Bronchus (tissue), 1 donor: ENCODE results near the genes JKAMP, PPM1A, C14orf39 and SIX1.

DNA sequence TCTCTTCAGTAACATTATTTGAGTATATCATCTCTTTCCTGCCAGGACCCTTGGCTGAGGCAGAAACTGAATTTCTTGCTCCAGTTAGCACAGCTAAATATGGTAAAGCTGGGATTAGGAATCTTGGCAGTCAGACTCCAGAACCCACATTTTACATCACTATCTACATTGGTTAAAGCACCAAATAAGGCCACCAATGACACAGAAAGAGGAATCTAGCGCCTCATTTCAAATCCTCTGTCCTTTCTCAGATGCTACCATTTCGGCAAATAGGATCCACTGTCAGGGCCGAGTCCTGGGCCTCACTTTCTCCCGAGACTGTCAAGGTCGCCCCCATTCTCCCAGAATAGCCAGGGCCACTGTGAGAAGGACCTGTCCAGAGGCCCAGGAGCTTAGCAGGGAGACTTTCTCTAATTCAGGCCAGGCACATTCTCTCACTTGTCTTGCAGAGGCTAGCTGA is 122.1 kb upstream of the SLC35F4 start:
- PRO-cap = no peak

DNA sequence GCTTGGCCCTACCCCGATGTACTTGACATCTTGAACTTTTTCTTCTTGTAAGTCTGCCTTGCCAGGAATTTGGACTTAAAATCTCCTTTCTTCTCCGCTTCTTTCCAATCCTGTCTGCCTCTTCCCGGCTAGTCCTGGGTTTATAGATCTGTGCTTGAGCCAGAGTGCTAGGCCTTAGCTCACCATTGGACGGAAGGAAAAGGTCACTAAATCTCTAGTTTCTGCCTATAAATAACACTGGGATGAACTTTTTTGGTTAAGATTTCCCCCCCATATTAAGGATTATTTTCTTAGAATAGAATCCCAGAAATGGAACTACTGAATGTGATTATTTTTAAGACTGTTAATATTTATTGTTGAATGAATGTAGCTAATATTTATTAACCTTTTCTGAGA is 22.3 kb downstream of the DACT1 start:
- PRO-cap = no peak

GRCh38 chr14:59107733-59108315 is 80.6 kb upstream of the DAAM1 start:
- PRO-cap = no peak

DNA sequence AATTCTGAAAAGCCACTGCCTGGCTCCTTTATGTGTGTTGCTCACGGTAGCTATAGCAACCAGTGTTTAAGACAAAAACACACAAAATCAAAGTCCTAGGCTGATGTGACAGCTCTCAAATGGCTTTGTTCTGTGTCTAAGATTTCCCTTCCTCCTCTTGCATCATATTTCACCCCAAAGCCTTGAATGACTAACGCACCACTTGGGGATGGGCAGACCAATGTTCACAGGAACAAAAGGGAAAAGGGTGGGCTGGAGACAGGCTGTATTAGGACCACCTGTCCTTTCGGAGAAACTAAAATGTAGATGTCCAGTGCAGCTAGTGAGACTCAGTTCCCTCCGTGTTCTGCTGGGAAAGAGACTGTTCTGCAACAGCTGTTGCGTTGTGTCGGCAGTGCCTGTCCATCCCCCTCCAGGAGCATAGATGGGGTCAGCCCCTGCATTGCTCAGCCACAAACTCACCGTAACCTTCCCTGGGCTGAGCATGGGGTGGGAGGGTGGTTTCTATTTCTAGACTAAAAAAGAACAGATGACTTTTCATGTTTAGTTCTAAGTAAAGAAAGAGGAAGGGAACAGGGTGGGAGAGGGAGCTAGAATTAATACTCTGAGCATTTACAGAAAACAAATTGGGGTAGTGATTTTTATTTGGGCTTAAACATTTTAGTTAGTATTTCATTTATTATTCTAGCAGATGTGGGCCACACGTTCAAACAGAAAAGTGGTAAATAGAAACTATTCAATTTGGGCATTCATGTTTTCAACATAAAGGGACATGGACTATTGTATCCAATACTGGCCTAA is 26.7 kb upstream of the DAAM1 start:
- PRO-cap = no peak

DNA sequence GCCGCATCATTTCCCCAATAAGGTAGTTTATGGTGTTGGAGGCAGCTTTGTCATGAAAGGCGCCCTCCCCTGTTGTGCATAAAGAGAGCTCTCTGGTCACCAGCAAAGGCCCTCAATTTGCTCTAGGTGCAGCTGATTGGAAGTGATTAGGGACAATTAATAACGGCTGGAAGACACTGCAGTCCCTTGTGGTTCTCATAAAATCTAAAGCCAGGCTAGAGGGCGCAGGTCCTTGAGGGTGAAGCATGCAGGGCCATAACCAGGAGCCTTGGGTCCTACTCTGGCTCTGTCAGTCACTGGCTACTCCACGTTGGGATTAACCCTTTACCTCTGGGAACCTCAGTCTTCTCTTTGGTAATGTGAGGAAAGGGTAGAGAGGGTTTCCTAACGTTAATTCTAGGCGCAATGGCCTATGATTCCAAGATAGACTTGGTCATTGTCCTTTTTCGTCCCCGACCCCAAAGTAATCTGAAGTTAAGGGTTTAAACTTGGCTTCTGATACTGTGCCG is 1.9 kb downstream of the DAAM1 start:
- PRO-cap = no peak

DNA sequence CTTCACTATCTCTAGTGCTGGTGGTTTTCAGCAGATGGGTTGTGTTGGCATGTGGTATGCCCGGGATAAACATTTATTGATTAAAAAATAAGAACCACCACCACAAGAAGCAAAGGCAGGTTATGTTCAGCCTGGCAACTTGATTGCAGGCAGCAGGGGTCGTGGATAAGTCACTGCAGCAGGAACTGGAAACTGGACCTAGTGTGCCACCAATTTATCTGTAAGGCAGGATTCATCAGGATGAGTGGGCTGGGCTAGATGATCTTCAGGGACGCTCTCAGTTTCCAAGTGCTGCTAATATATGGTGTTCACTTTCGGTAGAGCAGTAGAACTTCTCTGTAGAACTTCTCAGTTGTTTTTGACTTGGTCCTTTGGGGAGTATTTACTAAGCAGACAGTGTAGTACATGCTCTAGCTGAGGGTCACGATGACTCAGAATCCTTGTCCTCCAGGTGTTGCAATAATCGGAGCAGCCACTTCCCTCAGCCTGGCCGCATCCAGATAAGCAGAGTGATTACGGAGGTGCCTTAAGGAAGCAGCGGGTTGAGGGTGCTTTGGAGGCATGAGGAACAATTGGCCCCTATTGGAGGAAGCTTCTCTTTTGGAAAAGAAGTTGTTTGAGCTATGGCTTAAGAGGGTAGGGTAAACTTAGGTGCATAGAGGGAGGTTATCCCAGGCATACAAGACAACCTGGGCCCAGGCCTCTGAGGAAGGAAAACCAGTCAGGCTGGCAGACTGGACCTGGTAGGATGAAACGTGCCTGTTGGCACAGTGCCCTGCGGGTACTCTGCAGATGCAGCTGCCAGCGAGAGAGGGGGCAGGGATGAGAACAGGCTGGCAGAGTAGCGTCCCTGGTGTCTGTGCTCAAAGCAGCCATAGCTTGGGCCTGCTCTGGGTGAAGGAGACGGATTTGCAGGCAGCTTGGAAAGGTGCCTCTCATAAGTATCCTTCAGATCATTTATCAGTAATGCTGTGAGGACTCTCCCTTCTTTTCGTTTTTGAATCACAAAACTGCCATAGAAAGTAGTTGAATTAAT is 104.0 kb downstream of the GPR135 start:
- PRO-cap = no peak

DNA sequence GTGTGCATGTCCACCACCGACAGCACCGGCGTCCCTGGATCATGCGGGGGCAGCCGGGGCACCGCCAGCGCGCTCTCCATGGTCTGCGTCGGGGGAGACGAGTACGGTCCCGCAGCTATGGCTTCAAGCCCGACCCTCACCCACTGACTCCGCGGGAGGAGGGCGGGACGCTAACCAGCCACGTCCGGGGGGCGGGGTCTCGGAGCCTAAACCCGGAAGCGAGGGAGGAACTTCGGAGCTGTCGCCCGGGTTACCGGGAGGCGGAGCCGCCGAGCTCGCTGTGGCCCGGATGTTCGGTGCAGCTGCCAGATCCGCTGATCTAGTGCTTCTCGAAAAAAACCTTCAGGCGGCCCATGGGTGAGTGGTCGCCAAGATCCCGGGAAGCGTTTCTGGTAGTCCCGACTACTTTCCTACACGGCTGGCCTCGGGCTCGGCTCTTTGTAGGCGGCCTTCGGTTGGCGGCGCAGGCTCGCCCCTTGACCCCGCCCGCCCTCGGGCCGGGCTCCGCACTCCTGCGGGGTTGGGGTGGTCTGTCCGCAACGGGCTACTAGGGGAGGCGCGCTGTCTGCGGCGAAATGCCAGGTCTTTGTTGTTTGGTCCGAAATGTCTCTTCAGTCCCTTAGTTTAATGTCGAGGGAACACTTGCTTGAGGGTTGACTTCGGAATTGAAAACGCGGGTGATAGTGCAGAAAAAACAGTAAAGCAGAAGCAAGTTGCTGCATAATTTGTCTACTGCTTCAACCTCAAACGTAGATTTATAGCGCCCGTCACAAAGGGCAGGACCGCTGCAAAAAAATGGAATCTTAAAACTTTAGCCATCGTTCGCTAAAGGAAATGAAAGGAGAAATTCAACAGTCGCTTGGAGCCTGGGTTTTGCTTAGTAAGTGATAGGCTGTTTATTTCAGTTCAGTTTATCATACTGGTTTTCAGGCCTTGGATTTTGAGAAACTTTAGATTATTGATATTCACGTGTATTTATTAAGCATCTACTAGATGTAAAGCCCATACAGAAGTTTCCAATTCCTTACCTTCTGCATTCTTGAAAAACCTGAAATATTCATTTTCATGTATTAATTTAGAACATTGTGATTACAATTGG is at the start of gene JKAMP:
Gene JKAMP (plus strand): TSS at position 281 of the 1,099 bp plus-strand sequence.
- PRO-cap = bidirectional peak, plus-strand start at position 281 of the sequence, minus-strand start at position 145 of the sequence

DNA sequence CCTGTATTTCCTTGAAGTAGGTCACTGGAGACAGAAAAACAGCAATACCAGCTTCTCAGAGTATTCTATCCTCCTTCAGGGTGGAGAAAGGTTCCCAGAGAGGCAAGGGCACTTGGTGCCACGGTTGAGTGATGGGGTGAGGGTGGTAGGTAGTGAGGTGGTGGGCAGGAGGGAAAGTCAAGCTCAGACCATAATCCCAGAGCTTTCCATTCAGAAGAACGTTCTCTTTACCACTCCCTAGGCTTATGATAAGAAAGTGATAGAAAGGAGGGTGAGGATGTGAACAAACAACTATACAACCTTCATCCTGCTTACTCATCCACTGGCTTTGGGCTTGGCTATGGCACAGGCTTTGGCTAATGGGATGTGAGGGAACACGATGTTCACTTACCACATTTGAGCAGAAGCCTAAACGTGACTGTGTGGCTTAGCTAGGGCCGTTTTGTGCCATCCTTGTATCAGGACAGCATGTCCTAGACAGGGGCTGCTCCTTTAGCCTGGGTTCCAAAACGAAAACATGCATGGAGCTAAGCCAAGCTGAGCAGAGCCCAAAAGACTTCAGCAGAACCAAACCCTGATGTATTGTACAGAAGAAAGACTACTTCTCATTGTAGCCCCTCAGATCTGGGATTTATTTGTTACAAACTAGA is 118.5 kb upstream of the CCDC175 start:
- PRO-cap = no peak

DNA sequence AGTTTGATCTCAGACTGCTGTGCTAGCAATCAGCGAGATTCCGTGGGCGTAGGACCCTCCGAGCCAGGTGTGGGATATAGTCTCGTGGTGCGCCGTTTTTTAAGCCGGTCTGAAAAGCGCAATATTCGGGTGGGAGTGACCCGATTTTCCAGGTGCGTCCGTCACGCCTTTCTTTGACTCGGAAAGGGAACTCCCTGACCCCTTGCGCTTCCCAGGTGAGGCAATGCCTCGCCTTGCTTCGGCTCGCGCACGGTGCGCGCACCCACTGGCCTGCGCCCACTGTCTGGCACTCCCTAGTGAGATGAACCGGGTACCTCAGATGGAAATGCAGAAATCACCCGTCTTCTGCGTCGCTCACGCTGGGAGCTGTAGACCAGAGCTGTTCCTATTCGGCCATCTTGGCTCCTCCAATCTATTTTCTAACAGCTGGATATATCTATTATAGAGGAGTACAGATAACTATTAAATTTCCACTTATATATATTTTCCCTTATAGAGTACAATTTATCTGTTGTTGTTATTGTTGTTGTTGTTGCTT is 81.6 kb upstream of the RTN1 start:
- PRO-cap = unidirectional peak, minus-strand start at position 414 of the sequence

GRCh38 chr14:60109538-60110185 is 17.9 kb downstream of the PCNX4 start:
- PRO-cap = no peak

- PRO-cap = no peak
Measured at GRCh38 chr14:60174883-60175846, 10.0 kb upstream of the DHRS7 start.

DNA sequence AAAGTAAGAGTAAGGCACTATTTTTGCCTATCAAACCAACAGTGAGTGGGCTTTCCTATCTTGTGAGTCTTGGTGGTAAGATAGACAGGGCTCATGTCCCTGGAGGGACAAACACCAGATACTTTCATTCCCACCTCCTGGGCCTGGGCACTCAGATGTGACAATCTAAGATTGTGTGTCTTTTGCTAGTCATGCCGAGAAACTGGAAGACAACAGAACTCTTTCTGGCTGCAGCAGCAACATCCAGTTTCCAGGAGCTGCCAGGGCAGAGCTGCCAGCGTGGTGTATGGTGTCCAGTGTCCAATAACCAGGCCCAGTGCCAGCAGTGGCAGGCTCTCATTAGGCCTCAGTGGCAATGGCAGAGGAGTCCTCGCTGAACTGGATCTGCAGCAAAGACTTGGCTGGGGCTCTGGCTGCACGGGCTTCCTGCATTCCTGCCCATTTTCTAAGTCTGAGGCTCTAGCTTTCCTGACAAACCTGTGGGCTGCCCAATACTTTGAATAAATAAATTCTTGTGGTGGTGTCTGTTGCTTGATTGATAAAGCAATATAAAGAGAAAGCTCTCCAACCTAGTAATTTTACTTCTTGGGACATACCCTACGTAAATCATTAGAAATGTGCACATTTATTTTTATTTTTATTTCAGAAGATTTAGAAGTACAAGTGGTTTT is 26.2 kb upstream of the PPM1A start:
- PRO-cap = no peak

DNA sequence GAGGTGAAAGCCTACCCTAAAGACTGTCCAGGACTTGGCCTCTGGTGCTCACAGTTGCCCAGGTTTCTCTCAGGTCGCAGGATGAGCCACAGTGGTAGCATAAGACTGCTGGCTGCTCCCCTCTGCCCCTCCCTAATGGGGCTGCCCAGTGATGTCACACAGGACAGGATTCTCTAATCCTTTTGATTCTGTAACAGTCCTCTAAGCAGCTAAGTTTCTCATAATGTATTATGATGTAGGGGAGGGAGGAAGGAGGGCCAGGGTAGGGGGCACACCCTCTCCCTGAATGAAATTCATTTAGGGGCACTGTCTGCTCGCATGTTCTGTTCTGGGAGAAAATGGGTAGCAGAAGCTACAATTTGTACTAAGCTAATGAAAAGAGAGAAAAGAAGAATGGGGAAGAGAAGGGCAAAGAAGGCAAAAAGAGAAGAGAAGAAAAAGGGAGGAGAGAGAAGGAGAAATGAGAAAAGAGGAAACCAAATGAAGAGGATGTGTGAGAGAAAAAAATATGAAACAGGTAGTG is 3.4 kb upstream of the PPM1A start:
- PRO-cap = no peak

- PRO-cap = no peak
Measured at GRCh38 chr14:60248276-60248921, 622 bp upstream of the PPM1A start.

DNA sequence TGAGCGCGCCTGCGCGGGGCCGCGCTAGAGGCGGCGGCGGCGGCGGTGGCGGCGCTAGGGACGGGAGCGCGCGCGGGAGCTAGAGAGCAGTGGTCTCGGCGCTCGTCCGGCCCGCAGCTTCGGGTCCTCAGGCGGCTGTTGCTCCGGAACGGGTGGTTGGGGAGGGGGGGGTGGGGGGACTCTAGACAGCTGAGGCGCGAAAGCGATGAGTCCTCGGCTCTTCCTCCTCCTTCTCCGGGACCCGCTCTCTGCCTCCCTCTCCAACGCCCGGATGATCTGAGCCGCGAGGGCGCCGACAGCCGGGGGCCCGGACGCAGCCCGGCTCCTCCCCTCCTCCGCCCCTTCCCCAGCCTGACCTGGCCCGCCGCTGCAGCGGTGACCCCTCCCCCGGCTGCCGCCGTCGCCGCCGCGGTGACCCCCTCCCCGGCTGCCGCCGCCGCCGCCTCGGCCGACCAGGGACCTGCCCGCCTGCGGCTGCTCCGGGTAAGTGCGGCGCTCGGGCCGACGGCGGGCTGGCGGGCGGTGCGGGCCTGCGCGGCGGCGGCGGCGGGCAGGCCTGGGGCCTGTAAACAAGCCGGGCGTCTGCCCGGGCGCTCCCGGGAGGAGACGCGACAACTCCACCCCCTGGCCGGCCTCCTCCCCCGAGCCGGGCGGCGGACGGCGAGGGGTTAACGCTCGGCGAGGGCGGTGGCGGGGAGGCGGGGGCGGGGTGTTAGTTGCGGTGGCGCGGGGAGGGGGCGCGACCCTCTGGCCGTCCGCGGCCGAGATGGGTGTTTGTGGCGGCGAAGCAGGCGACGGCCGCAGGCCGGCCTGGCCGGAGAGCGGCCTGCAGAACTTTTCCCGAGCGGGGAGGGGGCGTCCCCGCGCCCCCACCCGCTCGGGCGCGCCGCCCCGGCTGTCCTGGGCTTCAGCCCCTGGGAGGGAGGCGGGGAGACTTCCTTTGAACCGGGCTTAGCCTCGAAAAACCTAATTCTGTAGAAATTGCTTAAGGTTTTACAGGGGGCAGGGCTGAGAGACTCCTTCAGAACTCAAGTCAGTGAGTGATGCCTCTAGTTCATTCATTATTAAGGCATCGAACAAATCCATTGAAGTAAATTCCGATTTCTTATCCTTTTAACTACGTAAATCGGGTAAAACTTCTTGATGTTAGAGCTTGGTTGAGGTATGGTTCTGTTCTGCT is at the start of gene PPM1A:
Gene PPM1A (plus strand): TSS at position 27 of the 1,180 bp plus-strand sequence.
- PRO-cap = bidirectional peak, plus-strand start at position 27 of the sequence, minus-strand start outside the sequence; bidirectional peak, plus-strand start at position 367 of the sequence, minus-strand start at position 273 of the sequence; bidirectional peak, plus-strand start at position 742 of the sequence, minus-strand start at position 584 of the sequence

DNA sequence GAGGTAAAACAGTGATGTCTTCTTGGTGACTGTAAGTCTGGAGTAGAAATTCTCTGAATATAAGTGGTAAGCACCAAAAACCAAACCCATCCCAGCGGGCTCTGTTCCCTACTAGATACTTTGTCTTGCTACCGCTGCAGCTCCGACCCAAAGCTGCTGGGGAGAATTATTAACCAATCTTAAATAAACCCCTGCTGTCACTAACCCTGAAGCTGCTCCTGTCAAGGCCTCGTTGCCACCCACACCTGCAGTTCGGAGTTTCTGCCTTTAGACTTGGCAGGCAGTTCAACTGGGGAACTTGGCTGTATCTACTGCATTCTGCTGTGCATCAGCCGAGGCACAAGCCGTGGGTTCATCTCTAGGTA is 55.4 kb downstream of the PPM1A start:
- PRO-cap = no peak

GRCh38 chr14:60485484-60486339 is at the start of gene C14orf39:
Gene C14orf39, minus strand, starts transcription at chr14:60486063.
- PRO-cap = no peak

GRCh38 chr14:60649321-60649893 is at the start of gene SIX1:
Gene SIX1, minus strand, starts transcription at chr14:60649477.
- PRO-cap = bidirectional peak, plus-strand start at chr14:60649711, minus-strand start at chr14:60649477

- PRO-cap = no peak
Measured at GRCh38 chr14:60813027-60813615, 78.6 kb downstream of the MNAT1 start.

- PRO-cap = no peak
Measured at GRCh38 chr14:60905832-60906532, 74.9 kb downstream of the TRMT5 start.